ENCODE data around the genes UPK2 and HINFP.

- RRBS, 2 experiments, result no CpG with 5 or more reads among the region's 4 CpGs
Observed at GRCh38 chr11:118890339-118890606, 6.6 kb downstream of the CXCR5 start.

DNA sequence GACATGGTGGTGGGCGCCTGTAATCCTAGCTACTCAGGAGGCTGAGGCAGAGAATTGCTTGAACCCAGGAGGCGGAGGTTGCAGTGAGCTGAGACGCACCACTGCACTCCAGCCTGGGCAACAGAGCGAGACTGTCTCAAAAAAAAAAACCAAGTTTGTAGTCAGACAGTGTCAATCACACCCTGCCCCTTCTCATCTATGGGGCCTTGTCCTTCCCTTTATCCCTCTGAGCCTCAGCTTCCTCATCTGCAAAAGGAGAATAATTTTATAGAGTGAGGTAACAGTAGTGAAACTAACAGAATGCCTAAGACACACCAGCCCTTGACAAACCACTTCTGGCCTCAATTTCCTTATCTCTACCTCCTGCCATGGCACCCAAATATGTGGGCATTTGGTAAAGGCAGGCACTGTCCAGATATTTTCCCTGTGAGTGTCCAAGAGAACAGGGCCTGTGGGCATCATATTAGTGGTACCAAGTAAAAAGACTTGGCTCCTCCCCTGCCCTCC is 10.7 kb downstream of the BCL9L start:
- RRBS, 2 experiments, result no CpG with 5 or more reads among the region's 4 CpGs

DNA sequence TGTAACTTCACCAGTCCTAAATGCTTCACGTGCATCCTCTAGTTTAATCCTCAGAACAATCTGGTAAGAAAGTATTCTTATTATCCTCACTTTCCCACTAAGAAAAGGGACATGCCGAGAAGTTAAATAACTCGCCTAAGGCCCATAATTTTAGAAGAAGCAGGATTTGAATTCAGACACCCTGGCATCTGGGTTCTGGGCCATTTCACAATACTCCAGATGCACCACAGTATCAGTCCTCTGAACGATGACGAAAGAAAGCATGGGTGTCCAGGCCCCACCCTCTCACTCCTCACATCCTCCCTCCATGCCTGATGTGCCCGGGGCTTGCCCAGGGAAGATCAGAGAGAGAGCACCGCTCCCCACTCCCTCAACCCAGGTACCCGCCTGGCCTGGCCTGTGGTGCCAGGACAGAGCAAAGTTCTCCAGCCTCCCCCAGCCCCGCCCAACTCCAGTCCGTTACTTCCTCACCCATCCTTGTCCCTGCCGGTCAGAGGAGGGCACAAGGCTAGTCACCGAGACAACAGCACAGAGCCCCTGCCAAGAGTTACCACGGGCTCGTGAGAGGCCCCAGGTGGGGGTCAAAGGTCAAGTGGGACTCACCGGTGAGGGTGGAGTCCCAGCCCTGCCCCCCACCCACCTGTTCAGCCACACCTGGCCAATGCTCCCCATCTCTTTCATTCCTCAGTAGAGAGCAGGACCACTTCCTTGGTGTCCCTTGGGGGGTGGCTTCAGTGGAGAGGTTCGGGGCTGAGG is 8.2 kb downstream of the BCL9L start:
- RRBS, 2 experiments, result 3 to 8% methylated on average over 3 of the region's 16 CpGs

- RRBS, 2 experiments, result no CpG with 5 or more reads among the region's 5 CpGs
Observed at GRCh38 chr11:118924534-118924899, 1.2 kb downstream of the BCL9L start.

GRCh38 chr11:118956066-118956554 is at the start of gene UPK2:
UPK2 (plus strand) TSS chr11:118956298.
- RRBS, 2 experiments, result no CpG with 5 or more reads among the region's 2 CpGs

DNA sequence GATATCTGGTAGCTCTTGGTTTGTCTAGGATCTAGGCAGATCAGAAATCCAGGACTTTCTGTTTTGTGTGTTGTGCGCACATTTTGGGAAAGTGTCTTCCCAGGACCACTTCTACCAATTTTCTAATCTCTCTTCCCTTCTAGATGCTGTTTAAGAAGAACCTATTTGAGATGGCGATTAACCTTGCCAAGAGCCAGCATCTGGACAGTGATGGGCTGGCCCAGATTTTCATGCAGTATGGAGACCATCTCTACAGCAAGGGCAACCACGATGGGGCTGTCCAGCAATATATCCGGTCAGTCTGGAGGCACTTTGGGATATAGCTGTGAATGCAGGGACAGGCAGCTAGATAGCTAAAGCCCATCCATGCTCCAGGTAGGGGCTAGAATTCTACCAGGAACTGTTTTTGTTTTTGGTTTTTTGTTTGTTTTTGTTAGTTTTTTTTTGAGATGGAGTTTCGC is 6.1 kb downstream of the VPS11 start:
- RRBS, 2 experiments, result no CpG with 5 or more reads among the region's 5 CpGs

DNA sequence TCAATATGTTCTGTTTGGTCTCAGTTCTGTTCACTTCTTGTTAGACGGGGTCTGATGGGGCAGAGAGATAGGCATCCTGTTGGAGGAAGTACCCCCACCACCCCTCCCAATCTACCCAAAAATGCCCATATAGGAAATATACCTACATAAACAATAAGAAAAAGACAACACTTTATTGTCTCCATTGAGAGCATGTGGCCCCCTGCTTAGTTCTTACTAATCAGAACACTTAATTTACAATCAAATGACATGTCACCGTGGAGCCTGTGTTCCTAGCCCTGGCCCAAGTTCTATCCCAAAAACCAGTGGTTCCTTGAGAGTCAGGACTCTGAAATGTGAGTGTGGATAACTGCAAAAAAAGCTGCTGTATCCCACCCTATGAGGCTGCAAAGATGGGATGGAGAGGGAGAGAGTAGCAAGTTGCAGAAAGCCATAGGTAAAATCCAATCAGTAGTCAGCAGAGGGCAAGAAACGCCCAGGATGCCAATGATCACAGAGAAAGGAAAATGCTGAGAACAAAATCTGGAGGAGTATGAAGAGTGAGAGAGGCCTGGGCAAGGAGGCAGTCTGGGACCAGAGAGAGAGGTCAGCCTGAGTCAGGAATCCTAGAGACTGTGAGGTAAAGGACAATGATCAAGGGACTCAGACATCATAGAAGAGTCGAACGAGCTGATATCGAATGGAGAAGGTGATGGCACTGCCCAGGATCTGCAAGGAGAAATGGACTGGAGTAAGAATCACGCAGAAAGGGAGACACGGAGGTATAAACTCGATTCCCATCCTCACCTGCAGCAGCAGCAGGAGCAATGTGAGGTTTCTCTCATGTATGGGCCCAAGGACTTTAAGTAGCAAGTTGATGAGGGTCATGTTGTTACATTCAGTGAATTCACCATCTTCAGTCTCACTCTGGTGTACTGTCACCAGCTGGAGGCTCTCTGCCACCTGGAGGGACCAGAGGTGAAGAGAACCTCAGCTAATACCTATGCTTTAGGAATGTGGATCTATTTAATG is 1.4 kb upstream of the H2AX start:
- RRBS, 2 experiments, result no CpG with 5 or more reads among the region's 9 CpGs

- RRBS, 2 experiments, result no CpG with 5 or more reads among the region's 11 CpGs
Observed at GRCh38 chr11:119103131-119103440, 1.4 kb upstream of the DPAGT1 start.

DNA sequence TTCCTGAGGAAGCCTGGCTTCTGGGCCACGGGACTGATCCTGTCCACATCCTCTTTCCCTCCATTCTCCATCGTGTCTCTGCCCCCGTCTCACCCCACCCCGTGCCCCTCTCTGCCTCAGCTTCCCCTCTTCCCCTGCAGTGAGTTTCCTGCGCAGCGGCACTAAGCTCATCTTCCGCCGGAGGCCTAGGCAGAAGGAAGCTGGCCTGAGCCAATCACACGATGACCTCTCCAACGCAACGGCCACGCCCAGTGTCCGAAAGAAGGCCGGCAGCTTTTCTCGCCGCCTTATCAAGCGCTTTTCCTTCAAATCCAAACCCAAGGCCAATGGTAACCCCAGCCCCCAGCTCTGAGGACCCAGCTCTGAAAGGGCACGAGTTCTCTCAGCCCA is 5.5 kb upstream of the HINFP start:
- RRBS, 2 experiments, result 90 to 98% methylated on average over 6 of the region's 18 CpGs

GRCh38 chr11:119121455-119122061 is at the start of gene HINFP:
HINFP (plus strand) TSS chr11:119121580.
- RRBS, 2 experiments, result 2% methylated on average over 8 of the region's 43 CpGs

GRCh38 chr11:119305614-119306565 is 11.0 kb downstream of the MCAM start:
- RRBS, 2 experiments, result no CpG with 5 or more reads among the region's 9 CpGs

GRCh38 chr11:119320222-119320563 is 3.3 kb upstream of the MCAM start:
- RRBS, 2 experiments, result no CpG with 5 or more reads among the region's 12 CpGs

DNA sequence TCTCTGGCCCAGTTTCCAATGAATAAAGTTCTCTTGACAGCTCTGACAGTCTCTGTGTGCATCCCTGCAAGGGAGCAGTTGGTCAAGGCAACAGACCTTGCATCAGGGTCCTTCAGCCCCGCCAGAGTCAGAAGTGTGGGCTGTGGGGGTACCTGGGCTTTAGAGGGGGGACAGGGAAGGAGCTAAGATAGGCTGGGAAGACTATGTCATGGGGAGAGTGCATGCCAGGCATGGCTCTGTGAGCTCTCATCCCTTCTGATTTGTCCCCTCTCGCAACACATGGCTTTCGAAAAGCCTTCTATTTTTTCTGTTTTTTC is 2.9 kb downstream of the RNF26 start:
- RRBS, 2 experiments, result no CpG with 5 or more reads among the region's 3 CpGs

- RRBS, 2 experiments, result 80 to 84% methylated on average over 1 of the region's 10 CpGs
Observed at GRCh38 chr11:119370502-119371195, 10.8 kb downstream of the USP2 start.

DNA sequence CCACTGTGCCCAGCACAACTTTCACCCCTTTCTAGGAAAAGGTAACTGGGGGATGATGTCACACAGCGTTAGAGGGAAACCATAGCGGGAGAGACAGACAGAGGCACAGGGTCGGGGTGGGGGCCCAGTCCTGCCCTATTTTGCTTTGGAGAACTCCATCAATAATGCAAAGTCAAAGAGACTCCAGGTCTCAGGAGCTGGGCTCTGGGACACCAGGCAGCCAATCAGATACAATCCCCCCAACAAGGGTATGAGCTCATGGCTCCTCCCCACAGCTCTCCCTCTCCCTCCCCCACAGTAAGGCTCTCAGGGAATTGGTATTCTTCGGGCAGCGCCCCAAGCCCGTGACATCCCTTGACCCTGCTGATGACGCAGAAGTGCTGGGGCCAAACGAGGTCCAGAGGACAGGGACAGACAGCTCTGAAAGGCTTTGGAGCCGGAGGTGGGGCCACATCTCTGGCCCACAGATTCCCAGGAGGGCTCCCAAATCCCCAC is 6.0 kb downstream of the USP2 start:
- RRBS, 2 experiments, result no CpG with 5 or more reads among the region's 9 CpGs

DNA sequence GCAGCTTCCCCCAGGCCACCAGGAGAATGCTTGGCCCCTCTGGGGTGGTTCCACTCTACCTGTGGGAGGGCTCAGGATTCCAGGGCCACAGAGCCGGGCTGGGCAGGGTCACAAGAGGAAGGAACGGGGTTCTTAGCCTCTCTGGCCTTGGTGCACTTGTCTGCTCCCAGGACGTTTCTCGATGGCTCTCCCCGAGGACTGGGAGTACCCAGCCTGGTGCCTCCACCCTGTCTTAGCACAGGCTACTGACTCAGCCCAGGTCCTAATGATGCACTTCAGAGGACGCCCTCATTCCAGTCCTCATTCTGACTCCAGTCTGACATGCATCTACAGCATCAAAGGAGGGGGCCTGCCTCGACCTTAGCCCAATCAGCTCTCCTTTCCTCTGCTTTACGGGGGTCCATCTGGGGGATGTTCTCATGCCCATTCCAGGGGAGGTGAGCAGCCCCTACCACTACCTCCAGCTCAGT is 1.1 kb downstream of the USP2 start:
- RRBS, 2 experiments, result no CpG with 5 or more reads among the region's 8 CpGs

DNA sequence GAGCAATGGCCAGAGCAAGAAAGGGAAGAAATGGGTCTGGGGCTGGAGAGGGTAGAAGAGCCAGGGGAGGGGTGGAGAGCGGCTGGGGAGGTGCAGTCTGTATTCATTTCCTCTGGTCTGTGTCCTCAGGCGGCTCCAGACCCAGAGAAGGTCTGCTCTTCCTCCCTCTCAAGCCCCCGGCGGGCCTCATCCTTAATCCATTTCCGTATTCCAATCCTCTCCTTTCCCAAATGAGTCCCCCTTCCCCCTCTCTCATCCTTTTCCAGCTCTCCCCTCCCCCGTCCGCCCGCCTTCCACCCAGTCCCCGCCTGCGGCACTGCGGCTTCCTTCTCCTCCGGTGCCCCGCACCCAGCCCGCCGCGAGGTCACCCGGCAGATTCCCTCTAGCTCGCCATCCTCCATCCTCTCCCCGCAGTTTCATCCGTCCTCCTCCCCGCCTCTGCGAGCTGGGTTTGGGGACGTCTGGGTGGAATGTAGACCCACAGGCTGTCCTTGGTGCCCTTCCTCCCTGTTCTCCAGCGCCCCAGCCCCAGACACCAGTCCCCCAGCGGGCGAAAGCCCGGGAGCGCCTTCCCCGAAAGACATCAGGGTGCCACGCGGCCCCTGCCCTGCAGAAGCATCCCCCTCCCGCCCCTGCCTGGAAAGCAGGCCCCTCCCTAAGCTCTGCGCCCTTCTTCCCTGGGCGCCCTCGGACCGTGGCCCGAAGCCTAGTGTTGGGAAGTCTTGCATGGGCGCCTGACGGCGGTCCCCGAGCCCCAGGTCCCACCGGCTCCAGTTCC is 451 bp downstream of the THY1 start:
- RRBS, 2 experiments, result 16 to 37% methylated on average over 1 of the region's 42 CpGs

- RRBS, 2 experiments, result 27 to 41% methylated on average over 3 of the region's 7 CpGs
Observed at GRCh38 chr11:119832589-119832955, 103.6 kb upstream of the NECTIN1 start.

DNA sequence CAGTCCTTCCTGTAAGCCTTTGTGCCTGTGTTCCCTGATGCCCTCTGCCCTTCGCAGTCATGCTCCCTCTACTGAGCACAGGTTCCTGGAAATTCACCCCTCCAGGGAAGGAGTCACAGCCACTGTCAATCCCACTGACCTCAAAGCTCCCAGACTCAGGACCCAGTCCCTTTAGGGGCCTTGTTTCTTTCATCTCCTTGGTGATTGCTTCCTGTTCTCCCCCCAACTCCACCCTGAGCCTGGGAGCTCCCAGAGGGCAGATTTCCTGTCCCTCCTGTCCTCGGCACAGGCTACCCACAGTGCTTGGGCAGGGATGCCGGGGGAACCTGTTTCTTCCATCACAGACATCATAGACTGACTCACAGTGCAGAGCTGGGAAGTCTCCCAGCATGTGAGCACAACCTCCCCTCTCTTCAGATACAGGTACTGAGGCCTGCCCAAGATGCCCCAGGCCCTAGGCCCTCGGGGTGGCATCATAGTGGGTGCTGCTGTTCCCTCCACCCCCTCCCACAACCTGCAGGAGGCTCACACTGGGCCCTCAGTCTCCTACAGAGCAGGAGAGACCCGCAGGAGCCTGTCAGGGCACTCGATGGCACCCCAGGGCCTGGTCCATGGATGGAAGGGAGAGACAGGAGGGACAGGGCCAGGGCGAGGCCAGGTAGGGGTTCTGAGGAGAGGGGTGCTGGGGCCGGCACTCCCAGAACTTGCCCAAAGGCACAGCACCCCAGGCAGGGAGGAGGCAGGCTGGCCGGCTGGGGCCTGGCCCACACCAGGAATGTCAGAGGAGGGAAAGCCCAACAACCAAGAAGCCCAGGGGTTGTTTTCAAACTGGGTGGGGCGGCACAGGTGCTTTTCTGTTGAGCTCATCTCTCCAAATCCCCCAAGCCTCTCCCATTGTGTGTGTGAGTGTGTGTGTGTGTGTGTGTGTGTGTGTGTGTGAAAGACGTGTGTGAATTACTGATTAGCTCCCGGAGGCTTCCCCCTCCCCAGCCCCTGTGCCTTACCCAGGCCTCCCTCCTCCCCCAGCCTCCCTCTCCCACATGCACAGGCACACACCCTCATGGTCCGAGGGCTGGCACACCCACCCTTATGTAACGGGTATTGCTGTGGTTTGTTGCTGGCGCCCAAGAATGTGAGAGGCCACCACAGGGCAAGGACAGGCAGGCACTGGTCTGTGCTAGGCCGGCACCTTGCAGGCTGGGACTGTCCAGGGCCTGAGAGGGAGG is 16.3 kb downstream of the TRIM29 start:
- RRBS, 2 experiments, result 37 to 74% methylated on average over 2 of the region's 16 CpGs

DNA sequence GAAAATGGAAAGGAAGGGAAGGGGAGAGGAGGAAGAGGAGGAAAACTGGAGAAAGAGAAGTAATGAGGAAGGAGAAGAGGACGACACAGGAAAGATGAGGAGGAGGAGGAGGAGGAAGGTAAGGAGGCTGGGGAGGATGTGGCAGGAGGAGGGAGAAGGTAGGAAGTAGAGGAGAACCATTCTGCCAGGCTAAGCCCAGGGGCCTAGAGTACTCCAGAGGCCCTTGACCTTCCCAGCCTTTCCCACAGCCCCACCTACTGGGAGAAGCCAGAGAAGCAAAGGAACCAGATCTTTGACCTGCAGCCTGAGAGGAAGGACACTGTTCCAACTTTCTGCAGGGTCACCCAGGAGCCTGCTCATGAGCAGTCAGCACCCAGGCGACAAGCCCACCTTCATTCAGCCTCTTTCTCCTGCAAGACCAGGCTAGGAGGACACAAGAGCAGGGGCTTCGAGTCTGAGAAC is 28.0 kb upstream of the OAF start:
- RRBS, 2 experiments, result no CpG with 5 or more reads among the region's 3 CpGs

Measured in LNCaP clone FGC (cell line).